MCF 10A (cell line): Measurements from ENCODE around the gene MORC2.

GRCh38 chr22:30296546-30297251 lies 7.4 kb upstream of the CASTOR1 start:
- PRO-cap = no peak
- RRBS = no CpG with 5 or more reads among the region's 7 CpGs

GRCh38 chr22:30310428-30310959 lies 16.2 kb downstream of the TBC1D10A start:
- PRO-cap = no peak
- RRBS = no CpG with 5 or more reads among the region's 7 CpGs

GRCh38 chr22:30311892-30312652 lies 14.7 kb downstream of the TBC1D10A start:
- PRO-cap = no peak
- RRBS = no CpG with 5 or more reads among the region's 8 CpGs

DNA sequence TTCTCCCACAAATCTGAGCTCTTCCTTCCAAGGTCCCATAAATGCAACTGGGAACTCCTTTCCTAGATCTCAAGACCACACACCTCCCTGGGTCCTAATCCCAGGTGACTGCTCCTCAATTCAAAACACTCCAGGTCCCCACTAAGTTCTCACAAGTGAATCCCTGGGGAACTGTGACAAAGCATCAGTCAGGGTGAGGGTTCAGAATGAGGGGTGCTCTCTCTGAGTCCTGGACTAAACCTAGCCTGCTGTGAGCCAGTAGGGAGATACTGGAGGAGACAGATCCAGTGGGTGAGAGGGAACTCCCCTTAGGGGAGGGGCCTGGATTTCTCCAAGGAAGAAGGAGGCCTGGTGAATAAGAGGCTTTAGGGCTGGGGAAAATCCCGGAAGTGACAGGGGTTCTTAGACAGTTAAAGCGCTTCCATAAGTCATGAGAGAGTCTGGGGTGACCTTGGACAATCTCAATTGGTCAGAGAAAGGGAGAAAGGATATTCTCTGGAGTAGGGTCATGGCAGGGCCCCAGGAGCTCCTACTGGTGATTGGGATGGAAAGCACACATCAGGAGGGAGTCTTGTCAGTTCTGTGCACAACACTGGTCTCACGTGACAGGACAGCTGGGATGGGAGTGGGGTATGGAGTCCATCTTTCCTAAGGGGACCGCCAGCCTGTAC lies 1.7 kb downstream of the TBC1D10A start:
- PRO-cap = bidirectional peak, plus-strand start at position 368 of the sequence, minus-strand start at position 242 of the sequence
- RRBS = no CpG with 5 or more reads among the region's 4 CpGs

GRCh38 chr22:30355905-30356249 lies 817 bp downstream of the SF3A1 start:
- PRO-cap = no peak
- RRBS = no CpG with 5 or more reads among the region's 5 CpGs

DNA sequence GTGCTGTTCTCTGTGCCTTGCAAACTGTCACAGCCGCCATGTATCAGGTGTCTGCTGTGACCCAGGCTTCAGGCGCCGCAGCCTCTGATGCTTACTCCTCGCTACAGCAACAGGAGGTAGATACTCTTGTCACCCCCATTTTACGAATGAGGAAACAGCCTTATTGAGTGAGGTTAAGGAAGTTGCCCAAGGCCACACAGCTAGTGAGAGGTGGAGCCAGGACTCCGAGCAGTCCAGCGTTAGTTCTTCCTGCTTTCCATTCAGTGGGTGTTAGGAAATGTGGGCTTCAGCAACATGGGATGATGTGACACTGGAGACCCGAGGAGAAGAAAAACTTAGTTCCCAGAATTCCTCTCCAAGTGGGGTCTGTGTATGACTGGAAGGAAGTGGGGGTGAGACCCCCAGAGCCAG lies 14.3 kb downstream of the RNF215 start:
- PRO-cap = no peak
- RRBS = no CpG with 5 or more reads among the region's 8 CpGs

DNA sequence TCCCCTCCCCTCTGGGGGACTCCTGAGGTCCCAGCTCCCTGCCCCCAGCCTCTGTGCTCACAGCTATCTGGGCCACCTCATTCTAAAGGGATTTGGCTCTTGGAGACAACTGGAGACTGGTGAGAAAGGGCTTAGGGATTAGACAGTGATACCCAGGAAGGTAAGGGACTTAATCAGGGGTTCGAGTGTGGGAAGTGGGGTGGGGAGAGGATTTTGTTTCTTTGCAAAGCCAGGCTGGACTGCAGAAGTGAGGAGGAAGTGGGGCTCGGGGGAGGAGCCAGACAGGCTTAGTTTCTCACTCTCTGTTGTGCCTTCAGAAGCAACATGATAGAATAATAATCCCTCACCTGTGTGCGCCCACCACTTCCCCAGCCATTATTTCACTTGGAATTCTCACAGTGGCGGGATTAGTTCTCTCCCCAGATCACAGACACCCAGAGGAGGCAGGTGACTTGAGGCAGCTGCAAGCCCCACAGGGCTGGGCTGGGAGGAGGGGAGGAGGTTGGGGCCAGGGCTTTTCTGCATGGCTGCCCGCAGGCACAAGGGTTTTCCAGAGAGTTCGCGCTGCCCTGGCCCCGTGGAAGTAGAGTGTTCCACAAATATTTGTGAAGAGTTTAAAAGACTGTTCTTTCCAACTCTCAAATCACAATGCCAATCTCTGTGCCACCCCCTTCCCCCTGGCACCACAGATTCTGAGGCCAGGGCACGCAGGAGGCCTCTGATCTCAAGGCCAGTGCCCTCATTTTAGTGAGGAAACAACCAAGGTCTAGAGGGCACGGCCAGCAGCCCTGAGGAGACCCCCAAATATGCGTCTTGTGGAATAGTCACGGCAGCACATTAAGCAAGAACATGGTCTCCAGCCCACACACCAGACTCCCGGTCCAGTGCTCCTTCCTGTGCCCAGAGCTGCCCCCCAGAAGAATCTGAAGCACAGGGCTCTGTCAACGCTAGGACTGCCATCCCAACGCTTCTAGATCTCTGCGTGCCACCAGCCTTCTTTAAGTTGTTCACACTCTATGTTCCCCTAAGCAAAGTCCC lies 3.9 kb upstream of the SEC14L2 start:
- PRO-cap = no peak
- RRBS = no CpG with 5 or more reads among the region's 16 CpGs

DNA sequence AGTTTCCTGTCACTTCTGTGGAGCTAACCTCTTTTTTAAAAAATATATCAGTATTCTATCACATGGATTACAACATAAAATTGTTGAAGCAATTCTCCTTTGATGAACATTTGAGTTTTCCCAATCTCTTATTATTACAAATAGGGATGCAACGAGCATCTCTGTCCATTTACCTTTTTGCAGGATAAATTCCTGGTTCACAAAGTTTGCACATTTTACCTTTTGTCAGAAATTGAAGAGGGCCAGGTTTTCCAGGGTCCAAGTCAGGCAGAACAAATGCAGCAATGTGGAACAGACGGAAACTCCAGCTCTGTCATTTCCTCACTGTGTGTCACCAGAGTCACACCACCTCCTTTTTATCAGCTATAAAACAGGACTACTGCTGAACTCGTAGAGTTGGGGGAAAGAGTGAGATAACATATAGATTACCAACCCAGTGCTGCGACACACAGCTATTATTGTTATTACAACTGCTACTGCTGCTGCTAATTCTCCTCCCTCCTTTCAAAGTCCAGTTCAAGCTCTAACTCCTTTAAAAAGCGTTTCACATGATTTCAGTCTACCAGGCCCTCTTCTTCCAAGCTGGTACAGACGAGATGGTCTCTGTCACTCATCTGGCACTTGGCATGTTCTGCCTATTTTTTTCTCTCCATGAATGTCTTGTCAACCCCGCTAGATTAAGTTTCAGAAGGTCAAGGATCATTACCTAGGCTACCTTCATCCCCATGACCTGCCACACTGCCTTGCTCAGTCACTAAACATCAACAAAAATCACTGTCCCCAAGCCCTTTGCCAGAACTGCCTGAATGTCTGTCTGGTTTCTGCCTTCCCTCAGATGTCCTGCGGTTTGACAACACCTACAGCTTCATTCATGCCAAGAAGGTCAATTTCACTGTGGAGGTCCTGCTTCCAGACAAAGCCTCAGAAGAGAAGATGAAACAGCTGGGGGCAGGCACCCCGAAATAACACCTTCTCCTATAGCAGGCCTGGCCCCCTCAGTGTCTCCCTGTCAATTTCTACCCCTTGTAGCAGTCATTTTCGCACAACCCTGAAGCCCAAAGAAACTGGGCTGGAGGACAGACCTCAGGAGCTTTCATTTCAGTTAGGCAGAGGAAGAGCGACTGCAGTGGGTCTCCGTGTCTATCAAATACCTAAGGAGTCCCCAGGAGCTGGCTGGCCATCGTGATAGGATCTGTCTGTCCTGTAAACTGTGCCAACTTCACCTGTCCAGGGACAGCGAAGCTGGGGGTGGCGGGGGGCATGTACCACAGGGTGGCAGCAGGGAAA lies 3.7 kb upstream of the MTFP1 start:
- PRO-cap = no peak
- RRBS = no CpG with 5 or more reads among the region's 15 CpGs

- PRO-cap = bidirectional peak, plus-strand start at chr22:30426219, minus-strand start at chr22:30426244; bidirectional peak, plus-strand start at chr22:30426720, minus-strand start at chr22:30426419
- RRBS = 3% methylated on average over 2 of the region's 41 CpGs
Measured at GRCh38 chr22:30425966-30426845, 638 bp downstream of the MTFP1 start.

DNA sequence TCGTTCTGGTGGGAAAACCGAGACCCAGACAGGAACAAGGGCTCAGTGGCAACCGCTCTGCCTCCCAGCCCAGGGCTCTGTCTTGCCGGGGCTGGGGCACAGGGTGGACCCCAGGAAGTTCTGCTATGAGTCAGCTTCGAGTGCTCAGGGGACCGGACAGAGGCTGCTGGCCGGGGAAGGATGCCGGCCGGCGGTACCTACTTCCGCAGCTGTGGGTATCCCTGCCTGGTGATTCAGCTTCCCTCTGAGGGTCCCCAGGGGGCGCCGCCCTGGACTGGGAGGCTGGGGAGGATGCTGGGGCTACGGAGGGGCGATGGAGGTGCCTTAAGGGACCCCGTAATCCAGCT lies 704 bp upstream of the SLC35E4 start:
- PRO-cap = bidirectional peak, plus-strand start at position 126 of the sequence, minus-strand start at position 79 of the sequence
- RRBS = 4% methylated on average over 3 of the region's 16 CpGs

DNA sequence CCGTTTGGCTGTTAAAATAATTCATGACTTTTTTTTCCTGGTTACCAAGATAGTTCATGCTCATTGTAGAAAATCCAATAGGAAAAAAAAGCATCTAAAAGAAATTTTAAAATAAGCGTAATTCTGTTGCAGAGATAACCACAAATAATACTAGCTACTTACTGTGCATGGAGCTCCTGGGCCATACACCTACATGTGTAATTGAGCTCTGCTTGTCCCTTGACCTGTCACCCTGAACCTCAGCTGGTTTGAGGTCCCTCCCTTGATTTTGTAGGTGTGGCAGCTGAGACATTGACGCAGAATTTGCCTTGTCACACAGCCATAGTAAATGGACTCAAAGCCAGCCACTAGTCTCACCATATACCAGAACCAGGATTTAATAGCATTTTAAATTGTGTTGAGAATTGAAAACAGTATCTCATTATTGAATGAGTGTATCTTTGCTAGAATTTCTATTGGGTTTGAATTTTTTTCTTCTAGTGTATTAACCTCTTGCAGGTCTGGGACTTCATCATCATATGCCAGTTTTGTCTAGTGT lies 135.2 kb downstream of the MORC2 start:
- PRO-cap = no peak
- RRBS = no CpG with 5 or more reads among the region's 3 CpGs

GRCh38 chr22:30927180-30927916 lies 41.2 kb downstream of the MORC2 start:
- PRO-cap = no peak
- RRBS = no CpG with 5 or more reads among the region's 7 CpGs

- PRO-cap = bidirectional peak, plus-strand start at chr22:30968625, minus-strand start at chr22:30968596; bidirectional peak, plus-strand start at chr22:30968815, minus-strand start at chr22:30968770; bidirectional peak, plus-strand start at chr22:30969248, minus-strand start at chr22:30969035
- RRBS = 39% methylated on average over 10 of the region's 71 CpGs
Measured at GRCh38 chr22:30968113-30969140, at the start of gene MORC2. MORC2 (minus strand) TSS chr22:30968774.

- PRO-cap = bidirectional peak, plus-strand start at chr22:31084996, minus-strand start at chr22:31084895
- RRBS = 2% methylated on average over 24 of the region's 61 CpGs
Measured at GRCh38 chr22:31083956-31085148, 3.2 kb downstream of the SMTN start.

DNA sequence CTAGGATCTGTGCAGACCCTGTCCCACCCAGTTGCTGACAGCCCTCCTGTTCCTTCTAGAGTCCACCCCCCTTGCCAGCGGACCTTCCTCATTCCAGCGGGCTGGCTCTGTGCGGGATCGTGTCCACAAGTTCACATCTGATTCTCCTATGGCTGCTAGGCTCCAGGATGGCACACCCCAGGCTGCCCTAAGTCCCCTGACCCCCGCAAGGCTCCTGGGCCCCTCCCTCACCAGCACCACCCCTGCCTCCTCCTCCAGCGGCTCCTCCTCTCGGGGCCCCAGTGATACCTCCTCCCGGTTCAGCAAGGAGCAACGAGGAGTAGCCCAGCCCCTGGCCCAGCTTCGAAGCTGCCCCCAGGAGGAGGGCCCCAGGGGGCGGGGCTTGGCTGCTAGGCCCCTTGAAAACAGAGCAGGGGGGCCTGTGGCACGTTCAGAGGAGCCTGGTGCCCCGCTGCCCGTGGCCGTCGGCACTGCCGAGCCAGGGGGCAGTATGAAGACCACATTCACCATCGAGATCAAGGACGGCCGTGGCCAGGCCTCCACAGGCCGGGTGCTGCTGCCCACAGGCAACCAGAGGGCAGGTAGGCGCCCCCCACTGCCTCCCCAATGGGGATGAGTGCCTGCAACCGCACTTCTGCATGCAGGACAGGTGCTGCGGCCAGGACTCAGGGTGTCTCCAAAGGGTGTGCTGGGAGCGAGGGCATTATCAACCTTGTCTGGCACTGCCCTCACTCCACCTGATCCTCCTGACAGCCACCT lies 10.0 kb downstream of the SMTN start:
- PRO-cap = no peak
- RRBS = no CpG with 5 or more reads among the region's 25 CpGs

DNA sequence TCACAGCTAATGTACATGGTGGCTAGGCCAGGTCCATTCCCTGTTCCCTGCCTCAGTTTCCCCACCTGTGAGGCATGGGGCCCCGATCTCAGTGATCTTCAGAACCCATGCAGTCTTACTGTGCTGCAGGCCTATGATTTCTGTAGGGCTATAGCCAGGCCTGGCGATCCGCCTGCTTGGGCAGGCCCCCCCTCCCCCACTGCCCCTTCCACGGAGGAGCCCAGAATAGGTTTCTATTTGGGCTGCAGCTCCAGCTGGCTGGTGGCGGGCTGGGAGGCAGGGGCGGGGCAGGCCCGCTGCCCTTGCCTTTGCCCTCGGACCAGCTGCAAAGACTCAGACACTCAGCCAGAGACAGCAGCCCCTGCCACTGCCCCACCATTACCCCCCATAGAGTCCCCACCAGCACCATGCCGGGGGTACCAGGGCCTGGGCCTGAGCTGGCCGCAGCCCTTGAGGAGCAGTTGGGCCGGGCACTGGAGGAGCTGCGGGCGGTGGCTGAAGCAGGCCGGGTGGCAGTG lies 12.0 kb downstream of the SMTN start:
- PRO-cap = no peak
- RRBS = 95% methylated on average over 6 of the region's 14 CpGs

GRCh38 chr22:31148564-31148931 lies 8.2 kb upstream of the PLA2G3 start:
- PRO-cap = no peak
- RRBS = no CpG with 5 or more reads among the region's 1 CpG

DNA sequence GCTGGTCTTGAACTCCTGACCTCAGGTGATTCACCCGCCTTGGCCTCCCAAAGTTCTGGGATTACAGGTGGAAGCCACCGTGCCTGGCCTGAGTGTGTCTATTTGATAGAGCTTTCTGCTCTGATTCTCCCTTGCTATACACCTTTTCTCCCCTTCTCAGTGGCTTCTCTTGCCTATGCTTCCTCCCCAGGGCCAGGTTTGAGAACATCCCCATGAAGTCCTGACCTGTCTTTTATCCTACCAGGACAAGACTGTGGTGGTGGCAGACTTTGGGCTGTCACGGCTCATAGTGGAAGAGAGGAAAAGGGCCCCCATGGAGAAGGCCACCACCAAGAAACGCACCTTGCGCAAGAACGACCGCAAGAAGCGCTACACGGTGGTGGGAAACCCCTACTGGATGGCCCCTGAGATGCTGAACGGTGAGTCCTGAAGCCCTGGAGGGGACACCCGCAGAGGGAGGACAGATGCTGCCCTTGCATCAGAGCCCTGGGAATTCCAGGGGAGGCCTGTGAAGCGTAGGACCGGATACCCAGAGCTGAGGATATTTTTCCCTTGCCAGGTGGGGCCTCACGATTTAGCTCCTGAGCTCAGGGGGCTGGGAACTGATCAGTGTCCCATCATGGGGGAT lies 19.9 kb downstream of the PIK3IP1 start:
- PRO-cap = no peak
- RRBS = no CpG with 5 or more reads among the region's 14 CpGs

- PRO-cap = no peak
- RRBS = no CpG with 5 or more reads among the region's 12 CpGs
Measured at GRCh38 chr22:31291604-31292096, 638 bp downstream of the PIK3IP1 start.

- PRO-cap = no peak
- RRBS = no CpG with 5 or more reads among the region's 4 CpGs
Measured at GRCh38 chr22:31337240-31337575, 8.9 kb downstream of the PATZ1 start.